CD14-positive monocyte (primary cell): ENCODE measurements around a stretch of chr3.

DNA sequence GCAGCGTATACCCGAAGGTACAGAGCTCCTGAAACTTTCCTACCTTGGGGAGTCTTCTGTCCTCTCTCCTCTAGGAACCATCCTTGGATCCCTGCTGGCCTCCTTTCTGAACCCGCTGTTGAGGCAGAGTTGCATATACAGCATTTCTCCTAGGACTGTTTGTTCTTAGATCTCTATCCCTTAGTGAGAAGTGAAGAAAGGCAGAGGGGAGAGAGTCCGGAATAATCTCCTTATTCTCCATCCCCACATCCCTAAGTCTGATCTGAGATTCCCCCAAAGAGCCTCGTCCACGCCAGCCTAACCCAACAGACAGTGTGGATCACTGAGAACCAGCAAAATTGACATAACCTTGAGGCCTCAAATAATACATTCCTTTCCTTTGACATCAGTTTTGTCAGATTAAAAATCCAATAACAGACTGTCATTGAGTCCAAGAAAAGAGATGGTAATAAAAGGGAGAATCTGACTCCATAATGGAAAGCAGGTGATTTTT, 7.6 kb upstream of the SIAH2 start:
- CAGE, long polyA plus RNA = no peak

- CAGE, long polyA plus RNA = no peak
Observed at GRCh38 chr3:150774476-150774719, 11.4 kb upstream of the SIAH2 start.

- CAGE, long polyA plus RNA = no peak
Observed at GRCh38 chr3:150972905-150973178, 315 bp upstream of the CLRN1 start.

GRCh38 chr3:151084999-151085394, 467 bp upstream of the MED12L start:
- CAGE, long polyA plus RNA = no peak

DNA sequence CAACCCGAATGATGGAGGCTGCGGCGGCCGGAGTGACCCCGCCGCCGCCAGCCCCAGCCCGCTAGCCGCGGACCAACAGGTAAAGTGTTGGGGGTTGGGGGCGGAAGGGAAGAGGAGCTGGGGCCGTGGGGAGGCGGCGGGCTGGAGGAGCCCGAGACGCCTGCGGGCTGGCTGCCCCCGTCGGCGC, 287 bp downstream of the MED12L start:
- CAGE, long polyA plus RNA = no peak

- CAGE, long polyA plus RNA = no peak
Observed at GRCh38 chr3:151169176-151169617, 33.8 kb downstream of the GPR171 start.

GRCh38 chr3:151171028-151171437, 32.0 kb downstream of the GPR171 start:
- CAGE, long polyA plus RNA = no peak

- CAGE, long polyA plus RNA = no peak
Observed at GRCh38 chr3:151658649-151659283, 75.0 kb upstream of the AADACL2 start.

GRCh38 chr3:152152324-152152780, 116.4 kb upstream of the MBNL1 start:
- CAGE, long polyA plus RNA = no peak

- CAGE, long polyA plus RNA = no peak
Observed at GRCh38 chr3:152193562-152194405, 74.9 kb upstream of the MBNL1 start.

- CAGE, long polyA plus RNA = no peak
Observed at GRCh38 chr3:152269772-152270559, 1.2 kb downstream of the MBNL1 start.

- CAGE, long polyA plus RNA = no peak
Observed at GRCh38 chr3:152302370-152303060, 33.8 kb downstream of the MBNL1 start.

GRCh38 chr3:152308804-152309833, 40.4 kb downstream of the MBNL1 start:
- CAGE, long polyA plus RNA = no peak

- CAGE, long polyA plus RNA = no peak
Observed at GRCh38 chr3:152321754-152322593, 53.2 kb downstream of the MBNL1 start.

DNA sequence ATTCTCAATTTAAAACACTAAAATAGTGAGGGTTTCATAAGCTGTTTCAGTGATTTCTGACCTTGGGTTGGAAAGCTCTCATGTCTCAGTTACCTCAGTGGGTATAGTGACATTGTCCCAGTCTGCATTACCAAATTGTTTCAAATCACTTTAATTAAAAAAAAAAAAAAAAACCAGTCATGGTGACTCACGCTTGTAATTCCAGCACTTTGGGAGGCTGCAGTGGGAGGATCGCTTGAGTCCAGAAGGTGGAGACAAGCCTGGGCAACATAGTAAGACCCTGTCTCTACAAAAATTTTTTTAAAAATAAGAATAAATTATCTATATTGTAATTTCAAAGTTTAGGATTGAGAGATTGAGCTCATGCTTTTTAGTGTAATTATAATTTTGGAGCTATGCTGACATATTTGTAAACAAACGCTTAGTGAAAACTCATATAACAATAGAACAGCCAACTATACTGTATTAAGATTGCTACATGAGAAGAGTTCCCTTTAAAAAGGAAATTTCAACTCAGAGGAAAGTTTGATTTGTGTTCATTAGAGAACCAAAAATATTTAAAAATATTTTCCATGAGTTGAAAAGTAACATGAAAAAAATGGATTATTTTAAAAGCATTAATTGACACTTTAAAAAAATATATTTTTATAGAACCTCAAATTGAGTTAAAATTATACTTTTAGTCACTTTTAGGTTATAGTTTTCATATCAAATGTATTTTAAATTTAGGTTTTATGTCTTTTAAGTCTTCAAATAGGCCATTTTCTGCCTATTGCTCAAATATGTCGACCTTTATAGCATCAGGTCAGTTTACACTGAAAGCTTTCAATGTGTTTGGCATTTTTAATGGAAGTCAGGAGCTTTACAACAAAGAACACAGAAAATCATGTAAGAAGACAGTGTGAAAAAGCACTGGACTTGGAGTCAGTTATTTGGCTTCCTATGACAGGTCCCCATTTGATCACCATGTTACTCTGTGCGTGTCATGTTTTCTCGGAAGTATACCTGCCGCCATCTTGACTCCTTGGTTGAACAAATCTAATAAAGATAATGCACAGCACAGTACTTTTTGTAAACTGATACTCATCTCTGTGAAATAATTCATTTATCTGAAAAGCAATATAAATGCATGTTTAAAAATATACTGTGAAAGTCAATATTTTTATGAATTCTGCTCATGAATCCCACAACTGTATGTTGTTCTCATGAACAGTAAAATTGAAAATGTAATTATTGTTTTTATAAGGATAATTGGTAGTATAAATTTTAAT, 78.4 kb downstream of the MBNL1 start:
- CAGE, long polyA plus RNA = no peak

DNA sequence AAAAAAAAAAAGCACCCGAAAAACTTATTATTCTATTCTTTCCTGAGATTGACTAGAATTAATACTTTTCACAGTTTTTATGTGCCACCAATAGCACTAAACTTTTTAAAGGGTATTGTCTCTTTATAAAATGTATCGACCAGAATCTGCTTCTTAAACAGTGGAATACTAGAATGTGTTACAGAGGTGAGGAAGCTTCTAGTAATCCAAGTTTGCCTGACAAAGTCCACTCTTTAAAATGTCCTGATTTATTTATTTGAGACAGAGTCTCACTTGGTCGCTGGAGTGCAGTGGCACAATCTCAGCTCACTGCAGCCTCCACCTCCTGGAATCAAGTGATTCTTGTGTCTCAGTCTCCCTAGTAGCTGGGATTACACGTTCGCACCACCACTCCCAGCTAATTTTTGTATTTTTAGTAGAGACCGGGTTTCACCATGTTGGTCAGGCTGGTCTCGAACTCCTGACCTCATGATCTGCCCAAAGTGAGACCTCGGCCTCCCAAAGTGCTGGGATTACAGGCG, 87.6 kb downstream of the MBNL1 start:
- CAGE, long polyA plus RNA = no peak

- CAGE, long polyA plus RNA = no peak
Observed at GRCh38 chr3:152372505-152373620, 104.1 kb downstream of the MBNL1 start.

- CAGE, long polyA plus RNA = no peak
Observed at GRCh38 chr3:152376610-152377314, 108.0 kb downstream of the MBNL1 start.

GRCh38 chr3:153159039-153159330, 3.0 kb upstream of the RAP2B start:
- CAGE, long polyA plus RNA = no peak

GRCh38 chr3:153160308-153161299, 1.4 kb upstream of the RAP2B start:
- CAGE, long polyA plus RNA = no peak